Paraaortic lymph node (tissue), 1 donor: Measurements from ENCODE around the genes GTF3A and SLC46A3.

GRCh38 chr13:27404516-27405291, 19.7 kb upstream of the GTF3A start:
- PRO-cap: no peak

DNA sequence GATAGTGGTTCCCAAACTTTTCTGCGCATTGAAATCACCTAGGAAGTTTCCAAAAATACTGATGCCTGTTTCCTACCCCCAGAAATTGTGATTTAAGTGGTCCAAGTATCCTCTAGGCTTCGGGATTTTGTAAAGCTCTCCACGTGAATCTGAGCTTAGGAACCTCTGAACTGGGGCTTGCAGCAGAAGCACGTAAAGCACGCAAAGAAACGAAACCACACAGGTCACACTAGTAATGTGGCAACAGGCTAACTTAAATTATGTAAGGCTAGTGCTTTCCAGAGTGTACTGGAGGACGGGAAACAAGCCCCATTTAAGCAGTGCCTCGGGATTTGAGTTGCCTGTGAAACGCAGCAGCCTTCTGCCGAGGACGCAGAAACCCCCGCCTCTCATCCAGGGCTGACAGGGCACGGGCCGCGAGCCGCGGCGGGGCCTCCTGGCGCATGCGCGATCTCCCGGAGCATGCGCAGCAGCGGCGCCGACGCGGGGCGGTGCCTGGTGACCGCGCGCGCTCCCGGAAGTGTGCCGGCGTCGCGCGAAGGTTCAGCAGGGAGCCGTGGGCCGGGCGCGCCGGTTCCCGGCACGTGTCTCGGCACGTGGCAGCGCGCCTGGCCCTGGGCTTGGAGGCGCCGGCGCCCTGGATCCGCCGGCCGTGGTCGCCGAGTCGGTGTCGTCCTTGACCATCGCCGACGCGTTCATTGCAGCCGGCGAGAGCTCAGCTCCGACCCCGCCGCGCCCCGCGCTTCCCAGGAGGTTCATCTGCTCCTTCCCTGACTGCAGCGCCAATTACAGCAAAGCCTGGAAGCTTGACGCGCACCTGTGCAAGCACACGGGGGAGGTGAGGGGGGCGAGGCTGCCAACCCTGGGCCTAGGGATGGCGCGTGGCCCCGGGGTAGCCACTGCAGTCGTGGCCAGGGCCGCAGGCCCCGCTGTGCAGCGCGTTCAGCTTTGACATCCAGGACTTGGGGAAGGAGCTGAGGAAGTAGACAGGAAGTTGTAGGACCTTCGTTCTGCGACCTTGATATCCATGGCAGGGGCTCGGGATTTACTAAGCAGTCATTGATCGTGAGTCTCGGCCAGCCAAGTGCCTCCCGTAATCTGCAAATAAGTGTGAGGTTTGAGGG, at the start of gene GTF3A:
GTF3A (plus strand) TSS at position 519 of the 1,124 bp plus-strand sequence.
- PRO-cap: bidirectional peak, plus-strand start at position 533 of the sequence, minus-strand start at position 445 of the sequence

DNA sequence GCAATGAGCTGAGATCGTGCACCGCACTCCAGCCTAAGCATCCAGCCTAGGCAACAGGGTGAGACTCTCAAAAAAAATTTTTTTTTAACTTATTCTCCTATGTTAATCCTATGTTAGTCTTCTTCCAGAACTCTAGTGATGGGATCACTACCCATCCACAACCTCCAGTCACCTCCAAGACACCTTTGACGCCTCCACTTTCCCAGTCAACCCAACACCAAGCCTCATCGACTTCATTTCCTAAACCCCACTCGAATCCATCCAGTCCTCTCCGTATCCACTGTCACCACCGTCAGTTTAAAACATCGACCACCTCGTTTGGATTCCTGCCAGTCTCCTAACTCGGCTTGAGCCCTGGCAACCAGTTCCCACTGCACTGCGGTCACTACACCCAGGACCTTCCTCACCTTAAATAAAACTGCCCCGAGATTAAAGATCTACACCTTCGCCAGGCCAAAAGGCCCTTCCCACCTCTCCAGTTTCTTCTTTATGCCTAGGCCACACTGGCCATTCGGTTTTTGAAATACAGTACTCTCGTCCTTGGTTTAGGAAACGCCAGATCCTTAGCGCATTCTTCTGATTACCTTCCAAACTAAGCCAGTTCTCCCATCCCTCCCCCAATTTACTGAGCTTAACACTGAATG, 1.3 kb downstream of the MTIF3 start:
- PRO-cap: no peak

DNA sequence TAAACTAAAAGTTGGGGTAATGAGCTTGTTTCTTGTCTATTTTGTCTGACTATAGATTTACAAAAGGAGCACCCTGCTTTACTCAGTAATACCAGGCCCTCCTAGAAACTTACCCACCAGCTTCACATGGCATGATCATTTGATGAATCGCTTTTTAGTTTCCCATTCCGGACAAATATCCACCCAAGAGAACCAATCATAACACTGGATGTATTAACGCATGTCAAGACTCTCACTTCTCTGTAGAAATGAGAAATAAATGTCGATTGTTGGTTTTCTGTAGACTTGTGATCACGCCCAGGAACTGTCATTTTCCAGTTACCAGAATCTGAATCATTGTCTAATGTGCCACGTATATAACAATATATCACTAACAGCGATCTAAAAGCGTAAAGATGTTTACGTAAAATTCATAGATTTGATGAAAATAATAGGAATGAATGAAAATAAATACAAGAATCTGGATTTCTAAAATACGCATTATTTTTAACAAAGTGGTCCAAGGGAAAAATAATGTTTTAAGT, 14.1 kb downstream of the CDX2 start:
- PRO-cap: no peak

- PRO-cap: no peak
Measured at GRCh38 chr13:28137487-28138022, 790 bp upstream of the PAN3 start.

- PRO-cap: no peak
Measured at GRCh38 chr13:28177646-28178281, 39.4 kb downstream of the PAN3 start.

GRCh38 chr13:28214216-28214455, 75.8 kb downstream of the PAN3 start:
- PRO-cap: no peak

- PRO-cap: no peak
Measured at GRCh38 chr13:28268841-28269465, 130.6 kb downstream of the PAN3 start.

DNA sequence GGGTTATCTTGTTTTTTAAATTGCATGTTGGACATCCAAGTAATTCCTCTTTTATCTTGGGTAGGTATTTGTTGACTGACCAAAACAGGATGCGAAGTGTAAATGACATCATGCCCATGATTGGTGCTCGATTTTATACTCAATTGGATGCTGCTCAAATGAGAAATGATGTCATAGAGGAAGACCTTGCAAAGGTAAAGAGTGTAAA, 141.9 kb downstream of the PAN3 start:
- PRO-cap: no peak

DNA sequence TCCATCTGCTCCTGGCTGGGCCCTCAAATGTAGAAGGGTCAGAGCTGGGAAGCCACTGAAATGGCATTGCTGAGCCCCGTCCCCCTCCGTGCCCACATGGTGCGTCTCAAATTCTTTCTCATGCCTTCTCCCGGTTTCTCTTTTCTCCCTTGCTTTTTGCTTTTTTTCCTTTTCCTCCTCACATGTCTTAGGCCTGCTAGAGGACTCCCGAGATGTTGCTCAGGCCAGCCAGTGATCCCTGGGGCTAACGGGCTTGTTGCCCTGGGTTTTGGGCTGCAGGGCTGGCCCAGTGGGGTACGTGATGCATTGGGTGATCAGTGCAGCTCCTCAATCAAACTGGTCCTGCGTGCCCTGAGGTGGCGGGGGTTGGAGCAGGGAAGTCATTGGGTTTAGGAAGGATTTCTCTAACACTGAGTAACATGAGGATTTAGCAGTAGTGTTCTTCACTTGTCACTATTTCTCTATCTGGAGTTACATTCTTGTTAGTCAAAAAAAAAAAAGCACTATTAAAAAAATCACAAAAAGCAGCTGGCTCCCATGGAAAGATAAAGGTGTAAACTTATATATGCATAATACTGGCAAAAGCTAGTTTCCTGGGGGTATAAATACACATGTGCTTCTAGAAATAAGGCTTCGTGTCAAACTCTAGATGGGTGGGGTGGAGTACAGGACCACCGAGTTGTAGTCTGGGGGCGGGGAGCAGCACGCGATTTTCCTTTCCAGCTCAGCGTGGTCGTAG, 164.3 kb downstream of the PAN3 start:
- PRO-cap: no peak

- PRO-cap: no peak
Measured at GRCh38 chr13:28328332-28328566, 166.7 kb downstream of the FLT1 start.

GRCh38 chr13:28385670-28386289, 109.1 kb downstream of the FLT1 start:
- PRO-cap: no peak

- PRO-cap: no peak
Measured at GRCh38 chr13:28710049-28710812, 8.5 kb downstream of the SLC46A3 start.

GRCh38 chr13:28718056-28719345, at the start of gene SLC46A3:
TSS of gene SLC46A3 (minus strand) at chr13:28718970.
- PRO-cap: bidirectional peak, plus-strand start at chr13:28718530, minus-strand start at chr13:28718343; unidirectional peak, minus-strand start at chr13:28718702; bidirectional peak, plus-strand start at chr13:28719126, minus-strand start at chr13:28718884

DNA sequence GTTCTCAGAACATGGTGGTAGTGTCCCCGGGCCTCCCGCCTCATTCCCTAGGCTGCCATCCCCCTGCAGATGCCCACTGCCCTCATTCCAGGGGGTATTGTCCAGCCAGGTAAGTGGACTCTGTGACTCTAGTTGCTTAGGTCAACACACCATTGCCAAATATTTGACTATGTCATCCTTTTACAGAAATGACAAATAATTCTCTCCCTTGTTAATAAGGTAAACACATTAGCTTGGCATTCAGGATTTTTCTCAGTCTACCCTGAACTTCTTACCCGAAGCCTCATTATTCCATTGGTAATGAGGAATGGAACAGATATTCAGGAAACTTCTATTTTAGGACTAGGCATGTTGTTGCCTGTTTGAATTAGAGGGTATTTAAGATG, 303.7 kb downstream of the MTUS2 start:
- PRO-cap: no peak

DNA sequence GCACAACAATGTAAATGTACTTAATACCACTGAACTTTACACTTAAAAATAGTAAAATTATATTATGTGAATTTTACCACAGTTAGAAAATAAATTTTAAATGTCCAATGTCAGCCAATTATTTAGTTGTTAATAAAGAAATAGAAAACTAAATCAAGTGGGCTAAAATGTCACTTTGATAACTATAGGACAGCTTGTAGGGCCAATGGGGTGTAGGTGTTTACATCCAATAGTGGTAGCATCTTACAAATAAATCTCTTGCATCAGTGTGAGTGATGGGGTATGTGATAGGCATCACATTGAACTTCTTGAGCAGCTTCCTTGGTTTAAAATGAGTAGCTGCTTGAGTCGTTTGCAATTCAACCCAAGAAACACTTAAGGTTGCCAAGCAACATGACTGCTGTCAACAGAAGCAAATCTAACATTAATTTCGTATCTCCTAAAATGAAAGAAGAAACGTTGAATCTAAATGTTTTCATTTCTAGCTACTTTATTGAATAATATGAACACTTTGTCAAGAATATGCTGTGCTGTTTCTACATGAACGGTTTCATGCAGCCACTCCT, 305.0 kb downstream of the MTUS2 start:
- PRO-cap: no peak

DNA sequence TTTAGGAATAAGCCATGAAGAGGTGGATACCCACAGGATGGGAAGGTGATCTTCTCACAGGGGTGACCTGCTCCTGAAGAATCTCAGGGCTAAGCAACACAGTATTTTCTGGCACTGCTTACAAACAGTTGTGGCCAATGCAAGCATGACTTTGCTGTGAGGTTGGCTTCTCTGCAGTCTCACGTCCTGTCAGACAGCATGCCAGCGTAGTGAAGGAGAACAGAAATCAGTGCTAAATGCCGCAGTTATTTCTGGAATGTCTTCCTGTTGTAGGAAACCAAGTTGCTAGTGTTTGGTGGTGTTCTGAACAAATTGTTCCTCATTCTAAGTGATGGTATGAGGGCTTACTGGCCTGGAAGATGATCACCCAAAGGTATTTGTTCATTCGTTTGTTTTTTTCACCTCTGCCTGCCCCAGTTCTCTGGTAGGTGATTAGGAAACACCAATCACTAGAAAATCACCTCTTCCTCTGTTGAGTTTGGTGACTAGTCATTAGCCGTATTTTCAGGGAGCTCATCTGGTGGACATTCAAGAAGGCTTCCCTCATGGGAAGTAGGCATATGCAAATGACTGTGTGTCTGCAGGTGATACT, 320.2 kb downstream of the MTUS2 start:
- PRO-cap: no peak

- PRO-cap: no peak
Measured at GRCh38 chr13:29428152-29429290, 167.0 kb downstream of the SLC7A1 start.

DNA sequence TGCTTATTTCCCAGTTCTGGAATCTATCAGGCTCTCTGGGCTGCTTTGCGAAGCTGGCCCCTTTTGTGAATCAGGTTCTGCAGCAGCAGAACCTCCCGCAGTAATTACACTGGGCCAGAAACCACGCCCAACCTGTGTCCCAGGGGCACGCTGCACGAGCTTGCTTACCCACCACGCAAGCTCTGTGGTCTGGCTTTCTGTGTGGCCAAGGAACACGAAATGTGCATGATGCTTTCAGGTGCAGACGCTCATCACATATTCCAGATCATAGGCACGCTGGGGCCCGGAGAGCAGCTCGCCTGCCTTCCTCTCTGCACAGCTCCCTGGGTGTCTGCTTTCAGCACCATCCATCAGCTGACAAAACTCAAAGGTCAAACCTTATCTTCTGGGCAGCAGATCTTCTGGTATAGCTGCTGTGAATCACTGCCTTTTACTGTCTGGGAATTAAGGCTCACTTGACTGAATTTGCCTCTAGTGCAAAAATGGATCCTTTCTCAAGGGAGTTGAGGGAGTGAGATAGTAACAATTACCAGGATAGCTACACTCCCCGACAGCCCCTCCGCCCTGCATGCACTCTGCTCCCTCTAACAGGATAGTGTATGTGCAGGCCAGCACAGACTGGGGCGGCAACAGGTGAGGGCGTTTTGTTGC, 86.9 kb downstream of the SLC7A1 start:
- PRO-cap: no peak

- PRO-cap: no peak
Measured at GRCh38 chr13:29535741-29536309, 59.7 kb downstream of the SLC7A1 start.